Neuron (in vitro differentiated cells): ENCODE measurements around the gene PER1.

- PRO-cap, result no peak
These were observed 4.6 kb downstream of the CNTROB start for GRCh38 chr17:7936653-7937032.

- PRO-cap, result no peak
These were observed 19.7 kb downstream of the CNTROB start for GRCh38 chr17:7951467-7952404.

DNA sequence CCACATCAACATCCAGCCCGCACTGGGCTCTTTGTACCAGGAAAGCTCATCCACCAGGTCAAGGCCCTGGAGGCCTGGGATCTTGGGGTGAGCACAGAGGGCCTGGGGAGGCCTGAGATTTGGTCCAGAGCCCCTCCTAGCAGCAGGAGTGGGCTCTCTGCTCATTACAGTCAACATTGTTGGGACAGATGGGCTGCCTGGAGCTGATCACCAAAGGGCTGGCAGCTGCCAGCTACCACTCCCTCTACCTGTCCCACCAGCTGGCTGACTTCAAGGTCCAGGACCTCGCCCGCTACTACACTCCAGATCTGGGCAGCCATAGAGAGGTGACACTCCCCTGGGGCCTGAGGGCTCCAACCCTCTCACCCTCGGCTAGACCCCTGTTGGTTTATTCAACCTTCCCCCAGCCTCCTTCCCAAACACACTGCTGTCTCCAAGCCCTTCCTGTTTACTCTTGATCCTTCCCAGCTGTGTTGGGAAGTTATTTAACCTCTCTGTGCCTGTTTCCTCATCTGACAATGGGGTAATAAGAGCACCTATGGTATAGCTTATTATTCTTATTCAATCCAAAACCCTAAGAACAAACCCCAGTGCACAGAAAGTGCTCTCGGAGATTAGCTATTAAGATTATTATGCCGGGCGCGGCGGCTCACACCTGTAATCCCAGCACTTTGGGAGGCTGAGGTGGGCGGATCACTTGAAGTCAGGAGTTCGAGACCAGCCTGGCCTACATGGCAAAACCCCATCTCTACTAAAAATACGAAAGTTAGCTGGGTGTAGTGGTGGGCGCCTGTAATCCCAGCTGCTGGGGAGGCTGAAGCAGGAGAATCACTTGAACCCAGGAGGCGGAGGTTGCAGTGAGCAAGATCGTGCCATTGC, 17.9 kb downstream of the ALOX12B start:
- PRO-cap, result no peak

DNA sequence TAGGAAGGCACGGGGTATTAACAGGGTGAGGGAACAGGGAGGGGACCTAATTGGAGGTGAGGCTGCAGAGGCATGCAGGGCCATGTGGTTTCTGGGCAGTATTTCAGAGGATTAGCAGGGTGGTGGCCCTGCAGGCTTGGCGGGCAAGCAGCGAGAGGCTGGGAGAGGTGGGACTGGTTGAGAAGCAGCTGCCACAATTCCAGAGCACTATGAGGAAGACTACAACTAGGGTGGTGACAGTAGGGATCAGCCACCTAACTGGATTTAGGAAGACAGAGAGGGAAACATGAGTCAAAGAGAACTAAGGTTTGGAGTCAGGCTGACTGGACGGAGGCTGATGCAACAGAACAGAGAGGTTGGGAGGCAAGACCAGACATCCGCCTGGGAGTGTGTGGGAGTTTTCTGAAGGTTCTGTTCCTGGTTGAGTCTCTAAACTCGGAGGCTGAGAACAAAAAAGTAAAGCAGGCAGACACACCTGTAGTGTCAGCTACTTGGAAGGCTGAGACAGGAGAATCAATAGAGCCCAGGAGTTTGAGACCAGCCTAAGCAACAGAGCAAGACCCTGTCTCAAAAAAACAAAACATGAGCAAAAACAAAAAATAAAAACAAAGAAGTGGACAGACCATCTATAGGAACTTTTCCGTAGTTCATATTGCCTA, 12.2 kb downstream of the ALOXE3 start:
- PRO-cap, result no peak

DNA sequence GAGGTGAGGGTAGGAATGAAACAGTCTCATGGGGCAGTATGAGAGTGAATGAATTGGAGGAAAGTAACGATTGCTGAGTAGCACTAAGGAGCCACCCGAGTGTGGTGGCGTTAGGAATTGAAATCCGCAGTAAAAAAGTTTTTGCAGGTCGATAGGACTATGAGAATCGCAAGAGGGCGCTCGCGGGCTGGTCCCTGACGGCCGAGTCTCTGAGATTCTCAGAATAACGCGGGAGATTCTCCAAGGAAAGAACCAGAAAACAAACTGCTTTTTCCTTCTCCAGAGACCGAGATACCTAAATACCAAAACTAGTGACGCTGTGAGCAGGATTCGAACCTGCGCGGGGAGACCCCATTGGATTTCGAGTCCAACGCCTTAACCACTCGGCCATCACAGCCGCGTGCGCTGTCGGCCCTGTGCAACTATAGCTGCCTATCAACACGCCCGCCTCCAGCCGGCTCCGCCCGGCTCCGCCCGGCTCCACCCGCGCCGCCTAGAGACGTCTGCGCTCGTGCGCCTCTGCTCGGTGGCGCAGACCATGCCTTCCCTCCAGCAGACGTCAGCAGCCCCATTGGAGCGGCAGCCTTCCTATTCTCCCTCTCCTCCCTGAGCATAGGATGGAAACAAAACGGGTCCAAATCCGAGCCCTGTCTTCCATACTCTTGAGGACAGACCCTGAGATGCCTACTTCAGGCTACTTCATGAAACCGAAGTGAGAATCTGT, 13.5 kb downstream of the PER1 start:
- PRO-cap, result bidirectional peak, plus-strand start at position 552 of the sequence, minus-strand start at position 462 of the sequence

- PRO-cap, result no peak
These were observed 10.2 kb downstream of the PER1 start for GRCh38 chr17:8141652-8142845.

DNA sequence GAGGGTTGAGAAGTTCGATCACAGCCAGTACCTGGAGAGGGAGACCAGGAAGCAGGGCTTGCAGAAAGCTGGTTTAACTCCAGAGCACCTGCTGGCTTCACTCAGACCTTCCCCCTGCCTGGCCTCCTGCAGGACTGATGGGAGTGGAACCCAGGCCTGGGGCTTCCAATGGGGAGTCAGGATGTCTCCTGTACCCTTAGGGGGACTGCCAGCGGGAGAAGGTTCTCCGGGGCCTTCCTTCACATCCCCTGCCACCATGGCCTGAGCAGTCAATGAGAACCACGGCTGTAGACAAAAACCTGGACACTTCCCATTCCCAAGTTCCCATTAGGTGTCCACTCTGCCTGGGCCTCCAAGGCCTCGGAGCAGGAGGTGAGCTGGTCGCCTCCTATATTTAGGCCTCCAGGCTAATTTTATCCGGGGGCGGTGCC, 1.4 kb downstream of the PER1 start:
- PRO-cap, result bidirectional peak, plus-strand start outside the sequence, minus-strand start at position 362 of the sequence

DNA sequence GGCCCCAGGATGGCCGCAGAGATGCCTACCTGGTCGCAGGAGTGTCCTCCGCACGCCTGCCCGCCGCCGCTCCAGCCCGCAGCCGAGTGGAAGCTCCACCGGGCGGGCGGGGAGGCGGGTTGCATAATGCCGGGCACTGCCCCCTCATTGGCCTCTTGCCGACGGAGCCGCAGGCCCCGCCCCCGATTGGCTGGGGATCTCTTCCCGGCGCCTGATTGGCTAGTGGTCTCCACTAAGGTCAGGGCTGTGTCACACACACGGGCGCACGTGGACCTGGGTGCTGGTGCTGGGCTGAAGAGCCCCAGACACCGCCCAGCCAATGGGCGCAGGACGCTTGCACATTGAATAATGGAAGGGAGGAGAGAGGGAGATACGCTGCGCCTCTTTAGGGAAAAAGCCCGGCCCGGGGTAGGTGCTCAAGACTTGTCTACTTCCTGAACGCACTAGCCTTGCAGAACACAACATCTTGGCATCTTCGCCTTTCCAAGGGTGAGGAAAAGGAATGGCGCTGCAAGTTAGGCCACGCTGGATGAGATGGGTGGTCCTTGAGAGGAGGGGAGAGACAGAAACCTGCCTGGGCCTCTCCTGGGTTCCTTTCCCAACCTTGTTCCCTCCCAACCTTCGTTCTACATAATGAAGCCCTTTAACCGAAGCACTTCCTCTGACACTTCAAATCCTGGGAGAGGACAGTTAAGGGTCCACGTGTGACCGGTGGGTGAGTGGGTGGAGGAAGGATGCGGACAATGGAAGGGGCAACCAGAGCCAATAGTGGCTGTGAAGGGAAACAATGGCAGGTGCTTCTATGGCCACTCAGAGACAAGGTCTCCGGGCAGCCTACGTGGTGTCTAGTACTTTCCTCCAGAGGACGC, at the start of gene PER1:
Gene PER1 (minus strand): TSS at position 97 of the 869 bp plus-strand sequence.
- PRO-cap, result bidirectional peak, plus-strand start at position 382 of the sequence, minus-strand start at position 86 of the sequence

DNA sequence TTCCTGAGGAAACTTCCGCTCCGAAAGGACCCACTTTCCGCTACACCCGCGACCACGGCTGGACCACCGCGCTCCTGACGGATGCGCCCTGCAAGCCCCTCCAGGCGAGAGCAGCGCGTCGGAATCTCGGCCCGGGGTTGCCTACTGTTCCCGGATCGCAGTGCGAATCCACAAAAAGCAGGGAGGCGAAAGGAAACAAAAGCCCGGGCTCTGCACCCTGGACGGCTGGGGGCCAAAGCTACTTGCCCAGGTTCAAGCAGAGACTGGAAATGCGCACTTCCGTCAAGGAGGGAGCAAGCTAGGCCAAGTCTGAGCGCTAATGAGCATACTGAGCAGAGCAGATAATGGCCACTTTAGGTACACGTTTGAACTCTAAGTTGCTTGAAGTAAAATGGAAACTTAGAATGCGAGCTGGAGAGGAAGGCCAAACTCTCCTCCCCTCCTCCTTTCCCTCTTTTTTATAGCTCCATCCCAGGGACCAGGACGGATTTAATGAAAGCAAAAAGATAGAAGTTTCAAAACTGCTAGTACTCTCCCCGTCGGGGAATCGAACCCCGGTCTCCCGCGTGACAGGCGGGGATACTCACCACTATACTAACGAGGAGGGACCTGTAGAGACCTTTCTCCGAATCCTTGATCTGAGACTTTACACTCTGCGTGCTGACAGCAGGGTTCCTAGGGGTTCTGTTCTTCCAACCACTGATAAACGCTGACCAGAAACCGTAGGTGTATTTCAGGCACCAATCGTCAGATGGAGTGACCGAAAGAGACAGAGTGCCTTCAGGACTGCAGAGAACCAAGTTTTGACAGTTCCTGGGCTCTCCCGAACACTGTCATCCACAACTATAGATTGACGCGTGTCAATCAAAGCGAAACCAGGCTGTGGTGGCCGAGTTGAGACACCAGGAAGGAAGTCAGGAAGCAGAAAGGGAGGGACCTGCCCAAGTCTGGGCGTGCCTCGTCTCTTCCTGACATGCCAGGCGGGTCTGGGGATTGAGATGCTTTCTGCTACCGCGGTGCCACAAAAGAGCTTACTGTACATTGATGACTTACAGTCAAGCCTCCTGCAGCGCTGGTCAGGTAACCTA, 11.7 kb upstream of the AURKB start:
- PRO-cap, result bidirectional peak, plus-strand start at position 974 of the sequence, minus-strand start at position 611 of the sequence

- PRO-cap, result bidirectional peak, plus-strand start at chr17:8326987, minus-strand start at chr17:8327012; bidirectional peak, plus-strand start at chr17:8327177, minus-strand start at chr17:8327213
These were observed 12.9 kb upstream of the ODF4 start for GRCh38 chr17:8326299-8327636.

GRCh38 chr17:8338181-8338804, 1.3 kb upstream of the ODF4 start:
- PRO-cap, result no peak

DNA sequence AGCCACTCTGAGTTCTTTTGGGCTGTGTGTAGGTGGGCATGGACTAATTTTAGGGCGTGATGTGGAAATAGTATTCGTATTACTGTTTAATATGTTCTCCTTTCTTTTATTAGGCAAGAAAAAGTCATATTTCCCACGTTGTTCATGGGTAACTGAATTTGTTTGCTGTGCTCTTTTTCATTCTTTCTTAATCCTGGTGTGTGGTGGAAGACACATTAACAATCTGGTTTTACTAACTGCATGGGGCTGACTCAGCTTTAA, 27.5 kb downstream of the NDEL1 start:
- PRO-cap, result no peak

GRCh38 chr17:8473431-8474418, 38.0 kb downstream of the NDEL1 start:
- PRO-cap, result no peak

- PRO-cap, result no peak
These were observed 39.4 kb downstream of the NDEL1 start for GRCh38 chr17:8475119-8475476.

GRCh38 chr17:8480149-8480820, 44.6 kb downstream of the NDEL1 start:
- PRO-cap, result no peak

DNA sequence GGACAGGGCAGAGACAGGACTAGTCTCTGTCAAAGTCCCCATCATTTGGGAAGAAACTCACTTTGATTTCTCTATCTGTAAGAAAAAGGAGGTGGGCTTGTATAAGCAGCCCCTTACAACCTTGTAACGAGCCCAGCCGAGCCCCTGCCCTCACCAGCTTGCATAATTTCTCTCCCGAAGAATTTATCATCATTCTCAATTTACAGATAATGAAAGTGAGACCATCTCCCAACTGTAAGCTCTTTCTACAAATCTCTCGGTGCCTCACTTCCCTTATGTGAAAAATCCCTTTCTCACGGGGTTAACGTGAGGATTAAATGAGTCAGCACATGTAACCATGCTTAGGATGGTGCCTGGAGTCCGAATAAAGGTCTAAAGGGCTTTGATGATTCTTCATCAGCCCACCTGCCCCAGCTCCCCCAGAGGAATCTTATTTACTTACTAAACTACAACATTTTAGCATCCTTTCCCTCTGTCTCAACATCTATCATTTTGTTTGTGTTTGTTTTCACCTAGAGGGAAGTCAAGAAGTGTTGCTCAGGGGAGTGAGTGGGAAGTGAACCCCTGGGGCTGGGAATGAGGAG, 24.8 kb upstream of the PIK3R6 start:
- PRO-cap, result no peak

GRCh38 chr17:8909834-8910310, 42.4 kb upstream of the PIK3R6 start:
- PRO-cap, result no peak

DNA sequence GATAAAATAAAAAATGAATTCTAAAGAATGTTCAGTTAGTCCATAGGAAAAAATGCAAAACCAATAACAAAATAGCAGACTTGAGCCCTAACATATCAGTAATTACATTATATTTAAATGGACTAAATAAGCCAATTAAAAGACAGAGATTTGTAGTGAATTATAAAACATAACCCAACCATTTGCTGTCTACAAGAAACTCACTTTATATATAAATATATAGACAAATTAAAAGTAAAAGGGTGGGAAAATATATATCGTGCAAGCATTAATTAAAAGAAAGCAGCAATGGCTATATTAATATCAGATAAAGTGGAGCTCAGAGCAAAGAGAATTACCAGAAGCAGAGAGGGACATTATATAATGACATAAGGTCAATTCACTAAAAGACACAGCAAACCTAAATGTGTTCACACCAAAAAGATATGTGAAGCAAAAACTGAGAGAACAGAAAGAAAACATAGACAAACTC, 36.4 kb downstream of the PIK3R5 start:
- PRO-cap, result no peak

GRCh38 chr17:8939333-8940422, 25.8 kb downstream of the PIK3R5 start:
- PRO-cap, result no peak

DNA sequence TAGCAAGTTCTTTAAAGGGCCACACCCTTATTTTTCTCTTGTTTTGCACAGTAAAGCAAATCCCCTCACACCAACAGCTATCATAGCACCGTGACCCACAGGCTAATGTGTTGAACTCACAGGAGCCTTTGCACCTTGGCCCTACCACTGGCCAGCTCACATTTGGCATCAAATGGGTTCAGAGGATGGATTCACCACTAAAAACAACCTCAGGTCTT, 12.2 kb downstream of the PIK3R5 start:
- PRO-cap, result no peak